Colic lymph node (tissue), 1 donor: ENCODE measurements around a stretch of chr10.

DNA sequence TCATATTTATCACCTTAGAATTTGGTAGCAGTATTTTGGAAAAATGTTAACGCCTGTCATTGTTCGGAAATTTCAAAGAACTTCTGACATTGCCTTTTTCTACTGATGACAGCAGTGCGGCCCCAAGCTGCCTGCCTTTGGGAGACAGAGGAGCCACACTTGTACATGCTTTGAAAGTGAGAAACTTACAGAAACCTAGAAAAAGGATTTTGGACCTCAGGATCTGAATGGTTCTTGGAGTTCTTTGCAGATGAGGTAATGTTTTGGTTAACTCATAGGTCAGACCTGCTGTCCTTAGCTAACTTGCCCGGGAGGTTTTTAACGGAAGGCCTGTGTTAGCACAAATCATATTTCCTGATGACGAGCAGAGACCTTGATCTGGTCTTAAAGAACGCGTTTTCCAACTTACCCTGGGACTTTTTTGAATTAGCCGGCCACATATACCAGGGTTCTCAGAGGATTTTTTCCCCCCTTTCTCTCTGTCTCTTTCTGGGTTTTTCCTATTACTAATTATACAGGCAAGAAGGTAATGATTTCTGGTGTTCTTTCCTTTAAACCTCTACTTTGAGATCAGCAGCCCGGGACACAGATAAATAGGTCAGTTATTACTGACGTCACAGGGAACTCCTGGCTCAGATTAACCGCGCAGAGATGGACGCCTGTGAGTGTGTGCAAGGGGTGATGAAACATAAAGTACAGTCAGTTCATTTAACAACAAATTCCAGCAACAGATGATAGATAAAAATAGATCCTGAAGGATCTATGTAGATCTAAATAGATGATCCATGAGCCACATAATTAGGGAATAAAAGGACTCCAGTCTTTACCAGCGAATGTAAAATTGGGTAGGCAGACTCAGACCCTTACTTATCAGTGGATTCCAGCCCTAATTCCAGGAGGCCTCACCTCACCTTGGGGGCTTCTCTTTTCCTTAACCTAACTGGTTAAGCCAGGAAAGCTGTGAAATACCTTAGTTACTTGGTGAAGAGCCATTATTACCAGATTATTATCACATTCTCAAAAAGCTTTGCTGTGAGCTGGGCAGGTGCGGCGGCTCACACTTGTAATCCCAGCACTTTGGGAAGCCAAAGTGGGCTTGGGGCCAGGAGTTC, 101.9 kb upstream of the KLF6 start:
- PRO-cap: no peak

DNA sequence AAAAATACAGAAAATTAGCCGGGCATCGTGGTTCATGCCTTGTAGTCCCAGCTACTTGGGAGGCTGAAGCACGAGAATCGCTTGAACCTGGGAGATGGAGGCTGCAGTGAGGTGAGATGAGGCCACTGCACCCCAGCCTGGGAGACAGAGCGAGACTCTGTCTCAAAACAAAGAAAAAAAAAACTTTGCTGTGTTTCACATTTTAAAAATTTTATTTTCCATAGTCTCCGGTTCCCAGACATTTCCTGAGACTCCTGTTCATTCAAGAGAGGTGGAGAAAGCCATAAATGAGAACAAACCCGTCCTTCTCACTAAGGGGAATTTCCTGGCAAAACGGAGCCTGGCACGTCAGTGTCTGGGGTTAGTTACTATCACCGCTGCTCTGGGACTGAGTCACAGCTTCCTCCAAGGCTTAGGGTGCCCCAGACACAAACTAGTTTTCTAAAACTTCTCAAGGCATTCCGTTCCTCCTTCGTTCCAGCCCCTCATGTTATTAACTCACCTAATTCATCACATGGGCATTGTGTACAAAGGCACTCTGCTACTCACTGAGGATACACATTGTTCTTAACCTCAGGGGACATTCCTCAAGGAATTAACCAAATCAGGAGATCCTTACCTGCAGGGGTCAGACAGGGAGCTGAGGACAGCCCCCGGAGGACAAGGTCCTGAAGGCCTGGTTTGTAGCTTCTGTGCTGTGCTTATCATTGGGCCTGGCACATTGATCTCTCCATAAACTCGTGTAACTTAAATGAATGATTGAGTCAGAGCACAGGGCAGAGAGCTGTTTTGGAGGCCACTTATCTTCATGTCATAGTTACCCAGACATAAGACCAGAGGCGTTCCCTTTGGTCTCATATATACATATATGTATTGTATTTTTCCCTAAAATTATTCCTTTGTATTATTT, 102.9 kb upstream of the KLF6 start:
- PRO-cap: bidirectional peak, plus-strand start at position 398 of the sequence, minus-strand start at position 266 of the sequence

- PRO-cap: bidirectional peak, plus-strand start at chr10:3970139, minus-strand start at chr10:3970036
Observed at GRCh38 chr10:3969970-3970356, 185.0 kb upstream of the KLF6 start.

DNA sequence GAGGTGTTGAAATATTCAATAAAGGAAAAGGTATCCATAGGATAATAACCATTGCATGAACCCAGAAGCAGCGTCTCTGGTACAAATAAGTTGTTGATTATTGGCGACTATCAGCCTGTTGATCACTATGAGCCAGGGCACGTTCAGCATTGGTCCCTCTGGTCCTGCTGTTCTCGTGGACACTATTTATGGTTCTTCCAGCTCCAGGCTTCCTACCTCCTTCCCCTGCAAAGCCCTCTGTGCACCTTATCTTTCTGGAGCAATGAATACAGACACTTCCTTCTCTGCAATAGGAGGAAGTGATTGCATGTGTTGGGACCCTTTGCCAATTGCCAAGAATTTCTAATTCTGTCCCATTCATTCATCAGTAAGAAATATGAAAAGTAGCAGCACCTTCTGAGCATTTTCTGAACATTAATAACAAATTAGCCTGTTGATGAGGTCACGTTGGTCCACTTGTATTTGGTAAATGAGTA, 258.9 kb upstream of the KLF6 start:
- PRO-cap: no peak

- PRO-cap: no peak
Observed at GRCh38 chr10:4206267-4207080, 421.5 kb upstream of the KLF6 start.

GRCh38 chr10:4353701-4354840, 471.9 kb upstream of the AKR1E2 start:
- PRO-cap: no peak

GRCh38 chr10:4649933-4650338, 176.1 kb upstream of the AKR1E2 start:
- PRO-cap: no peak

DNA sequence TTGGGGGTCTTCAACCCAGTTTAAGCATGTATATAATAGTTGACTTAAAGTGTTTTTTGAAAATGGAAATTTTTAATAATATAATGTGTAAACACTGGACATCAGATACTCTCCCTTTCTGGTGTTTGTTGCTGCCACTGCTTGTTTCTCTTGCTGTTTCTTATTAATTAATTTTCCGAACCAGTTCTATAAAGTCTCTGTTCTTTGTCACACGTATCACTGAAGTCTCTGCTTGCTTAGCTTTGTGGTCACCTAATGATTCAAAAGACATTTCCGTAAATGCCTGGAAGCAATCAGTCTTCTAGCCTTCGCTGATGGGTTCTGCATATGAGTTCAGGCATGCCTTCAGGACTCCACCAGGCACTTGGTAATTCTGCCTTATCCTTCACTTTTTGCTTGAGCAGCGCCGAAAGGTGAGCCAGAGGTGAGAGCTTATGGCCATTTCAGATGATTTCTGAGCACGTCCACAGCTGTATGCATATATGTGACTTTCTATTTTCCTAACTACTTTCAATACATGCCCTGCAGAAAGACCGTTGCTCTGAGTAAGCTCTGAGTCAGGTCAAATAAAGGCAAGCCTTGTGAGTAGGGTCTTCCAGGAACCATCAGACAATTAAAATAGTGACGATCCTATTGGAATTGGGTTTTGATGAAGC, 154.6 kb upstream of the AKR1E2 start:
- PRO-cap: no peak

- PRO-cap: no peak
Observed at GRCh38 chr10:4677258-4678545, 148.3 kb upstream of the AKR1E2 start.

GRCh38 chr10:4851653-4852435, 25.8 kb downstream of the AKR1E2 start:
- PRO-cap: no peak

GRCh38 chr10:4902162-4902371, 61.1 kb upstream of the AKR1C1 start:
- PRO-cap: no peak

DNA sequence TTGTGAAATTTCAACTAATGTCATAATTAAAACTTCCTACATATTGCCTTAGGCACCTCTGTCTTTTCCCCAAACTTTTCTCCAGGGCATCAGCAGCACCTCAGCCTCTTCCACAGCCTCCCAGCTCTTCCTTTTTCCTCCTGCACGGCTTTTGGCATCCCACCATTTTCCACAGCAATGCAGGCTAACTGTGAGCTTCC, 6.0 kb upstream of the AKR1C1 start:
- PRO-cap: no peak

- PRO-cap: no peak
Observed at GRCh38 chr10:4995655-4996012, 8.0 kb downstream of the AKR1C2 start.

GRCh38 chr10:5002080-5002418, 1.6 kb downstream of the AKR1C2 start:
- PRO-cap: no peak

DNA sequence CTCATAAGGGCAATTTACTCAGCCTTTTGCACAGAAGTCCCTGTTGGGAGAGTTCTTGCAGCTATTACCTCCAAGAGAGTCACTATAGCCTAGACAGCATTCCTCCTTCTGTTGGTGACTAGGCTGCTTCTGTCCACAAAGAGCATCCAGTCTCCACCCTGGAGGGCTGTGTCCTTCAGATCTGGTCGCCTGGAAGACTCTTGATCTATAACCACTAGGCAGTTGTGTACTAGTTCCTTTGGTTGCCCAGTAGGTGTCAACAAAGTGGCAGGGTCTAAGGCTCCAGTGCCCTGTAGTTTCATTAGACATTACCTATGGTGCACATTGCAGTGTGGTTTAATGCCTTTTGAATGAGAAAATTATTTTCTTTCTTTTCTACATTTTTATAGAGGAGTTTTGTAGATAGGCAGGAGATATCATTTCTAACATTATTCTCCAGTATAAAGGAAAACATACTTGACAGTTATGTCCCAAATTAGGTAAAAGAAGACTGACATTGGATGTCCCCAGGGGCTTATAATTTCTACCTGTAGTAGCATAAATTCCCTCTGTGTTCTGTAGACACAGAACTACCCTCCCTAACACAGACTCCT, 11.4 kb upstream of the AKR1C2 start:
- PRO-cap: no peak

DNA sequence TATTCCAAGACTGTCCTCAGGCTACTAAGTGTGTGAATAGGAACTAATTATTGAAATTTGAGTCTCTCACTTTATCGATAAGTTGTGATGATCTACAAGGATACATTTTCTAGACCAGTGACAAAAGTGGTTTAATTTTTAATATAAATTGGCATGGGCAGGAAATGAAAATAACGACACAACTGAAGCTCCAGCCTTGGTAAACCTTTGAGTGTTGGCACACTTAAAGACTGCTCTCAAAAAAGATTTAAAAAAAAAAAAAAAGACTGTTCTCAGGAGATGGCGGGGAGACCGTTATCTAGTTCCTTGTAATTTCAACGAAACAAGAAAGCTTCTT, 988 bp downstream of the AKR1C3 start:
- PRO-cap: no peak

DNA sequence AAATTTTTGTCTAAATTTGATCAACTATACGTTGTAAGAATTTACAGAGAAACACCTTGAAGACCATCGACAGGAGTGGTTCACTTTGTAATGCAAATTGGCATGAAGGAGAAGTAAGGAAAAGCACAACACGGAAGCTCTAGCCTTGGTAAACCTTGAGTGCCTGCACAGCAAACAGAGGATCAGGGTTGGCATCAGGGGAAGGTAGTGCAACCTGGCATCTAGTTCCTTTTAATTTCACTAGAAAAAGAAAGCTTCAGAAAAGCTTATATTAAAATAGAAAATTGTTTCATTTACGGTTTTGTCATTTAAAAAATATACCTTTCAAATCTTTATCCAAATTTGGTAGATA, 1.1 kb downstream of the AKR1C4 start:
- PRO-cap: no peak

DNA sequence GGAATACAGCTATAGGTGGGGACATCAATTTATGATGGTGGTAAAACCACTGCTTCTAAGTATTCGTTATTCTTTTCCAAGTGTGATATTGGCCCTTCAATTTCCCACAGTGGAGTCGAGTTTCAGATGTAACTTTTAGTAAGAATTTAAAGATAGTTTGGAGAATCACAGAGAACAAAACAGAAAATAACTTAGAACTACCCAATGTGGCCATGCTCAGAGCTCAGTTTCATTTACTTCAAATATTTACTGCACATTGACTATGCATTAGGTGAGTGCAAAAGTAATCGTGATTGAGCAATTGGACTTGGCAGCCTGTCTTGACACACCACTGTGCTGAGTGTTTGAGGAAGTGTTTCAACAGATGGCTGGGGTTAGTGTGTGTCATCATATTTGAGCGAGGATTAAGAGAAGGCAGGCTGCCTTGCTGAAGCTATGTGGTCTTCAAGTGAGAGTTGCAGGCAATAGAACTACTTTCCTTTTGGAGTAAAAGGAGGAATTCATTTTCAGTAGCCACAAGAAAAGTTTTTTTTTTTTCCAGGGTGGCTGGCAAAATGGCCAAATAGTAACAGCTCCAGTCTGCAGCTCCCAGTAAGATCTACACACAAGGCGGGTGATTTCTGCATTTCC, 37.4 kb downstream of the AKR1C4 start:
- PRO-cap: no peak

DNA sequence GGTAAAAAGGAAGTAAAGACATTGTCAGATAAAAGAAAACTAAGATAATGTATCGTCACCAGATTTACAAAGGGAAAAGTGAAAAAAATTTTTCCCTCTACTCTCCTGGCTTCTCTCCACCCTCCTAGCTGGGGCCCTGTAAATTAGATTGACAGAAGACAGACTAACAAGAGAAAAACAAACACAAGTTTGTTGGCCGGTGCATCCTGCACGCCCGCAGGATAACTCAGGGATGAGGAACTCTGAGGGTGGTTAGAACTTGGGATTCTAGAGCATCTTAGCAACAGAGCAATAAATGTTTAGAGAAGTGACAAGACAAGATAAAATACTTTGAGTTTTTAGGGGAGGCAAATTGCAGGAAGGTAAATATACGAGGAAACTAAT, 4.5 kb upstream of the UCN3 start:
- PRO-cap: no peak

- PRO-cap: no peak
Observed at GRCh38 chr10:5412933-5413734, 777 bp downstream of the NET1 start.